Calu3 (cell line): Measurements from ENCODE around the genes CRTAP and LRRFIP2.

DNA sequence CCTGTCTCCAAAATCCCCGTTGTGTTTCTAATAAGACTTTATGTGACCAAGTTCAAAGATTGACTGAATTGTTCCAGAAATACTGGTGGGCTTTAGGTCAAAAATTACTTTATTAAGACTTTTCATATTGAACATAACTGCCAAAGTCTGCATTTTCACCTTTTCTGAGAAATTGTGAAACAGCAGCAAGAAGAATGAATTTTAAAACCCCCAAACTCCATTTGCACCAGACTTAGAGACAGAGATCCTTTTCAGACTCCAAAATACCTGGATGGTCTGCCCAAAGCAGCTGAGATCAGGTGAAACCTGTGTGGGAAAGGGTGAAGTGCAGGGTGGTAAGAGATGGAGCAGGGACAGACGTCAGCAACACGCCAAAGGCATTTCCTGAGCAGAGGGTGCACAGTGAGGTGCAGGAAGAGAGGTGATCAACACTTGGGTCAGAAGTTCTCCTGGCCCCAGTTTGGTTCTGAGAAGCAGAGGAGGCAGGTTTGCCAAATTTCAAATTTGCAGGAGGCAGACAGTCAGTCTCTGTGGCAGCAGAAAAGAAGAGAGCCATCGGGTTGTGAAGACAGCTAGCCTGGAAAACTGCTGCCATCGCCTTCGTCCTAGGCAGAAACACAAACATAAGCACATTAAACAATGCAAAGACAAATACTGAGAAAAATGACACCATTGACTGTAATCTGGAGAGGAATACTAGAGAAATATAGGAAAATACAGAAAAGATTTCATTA lies 9.7 kb downstream of the CCR4 start:
- PRO-cap, result no peak

DNA sequence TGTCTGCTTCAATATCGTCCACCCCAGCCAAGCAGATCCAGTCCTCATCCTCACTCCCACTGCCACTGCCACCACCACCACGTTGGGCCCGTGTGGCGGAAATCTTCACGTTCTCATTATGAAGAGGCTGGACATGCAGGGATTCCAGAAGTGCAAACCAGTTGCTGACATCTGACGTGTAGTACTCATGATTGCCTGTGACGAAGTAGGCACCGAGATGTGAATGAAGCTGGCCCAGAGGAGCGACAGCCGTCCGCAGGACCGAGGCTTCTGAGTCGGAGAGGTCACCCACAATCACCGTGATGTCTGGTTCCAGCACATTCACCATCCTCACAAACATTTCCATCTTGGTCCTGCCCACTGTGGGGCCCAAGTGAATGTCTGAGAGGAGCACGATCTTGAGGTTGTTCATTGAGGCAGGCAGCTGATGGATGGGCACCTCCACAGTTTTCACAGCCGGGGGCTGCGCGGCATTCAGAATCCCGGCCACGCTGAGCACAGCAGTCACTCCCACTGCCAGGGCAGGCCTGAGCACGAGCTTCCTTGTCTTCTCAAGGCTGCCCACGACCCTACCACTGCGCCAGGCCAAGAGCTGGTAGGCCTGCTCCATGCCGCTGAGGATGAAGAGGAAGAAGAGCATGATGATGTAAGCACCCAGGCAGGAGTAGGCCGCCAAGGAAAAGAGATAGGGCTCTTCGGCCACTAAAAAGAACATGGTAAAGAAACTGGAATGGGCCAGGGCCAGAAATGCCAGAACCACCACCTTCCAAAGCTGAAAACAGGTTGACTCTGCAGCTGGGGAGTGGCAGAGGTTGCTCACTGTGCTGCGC lies 3.6 kb downstream of the GLB1 start:
- PRO-cap, result no peak

GRCh38 chr3:33113648-33114313 lies at the start of gene CRTAP:
Gene CRTAP (plus strand): TSS chr3:33114014.
- PRO-cap, result bidirectional peak, plus-strand start at chr3:33114062, minus-strand start at chr3:33113887

- PRO-cap, result no peak
Observed at GRCh38 chr3:33124206-33124787, 10.5 kb downstream of the CRTAP start.

DNA sequence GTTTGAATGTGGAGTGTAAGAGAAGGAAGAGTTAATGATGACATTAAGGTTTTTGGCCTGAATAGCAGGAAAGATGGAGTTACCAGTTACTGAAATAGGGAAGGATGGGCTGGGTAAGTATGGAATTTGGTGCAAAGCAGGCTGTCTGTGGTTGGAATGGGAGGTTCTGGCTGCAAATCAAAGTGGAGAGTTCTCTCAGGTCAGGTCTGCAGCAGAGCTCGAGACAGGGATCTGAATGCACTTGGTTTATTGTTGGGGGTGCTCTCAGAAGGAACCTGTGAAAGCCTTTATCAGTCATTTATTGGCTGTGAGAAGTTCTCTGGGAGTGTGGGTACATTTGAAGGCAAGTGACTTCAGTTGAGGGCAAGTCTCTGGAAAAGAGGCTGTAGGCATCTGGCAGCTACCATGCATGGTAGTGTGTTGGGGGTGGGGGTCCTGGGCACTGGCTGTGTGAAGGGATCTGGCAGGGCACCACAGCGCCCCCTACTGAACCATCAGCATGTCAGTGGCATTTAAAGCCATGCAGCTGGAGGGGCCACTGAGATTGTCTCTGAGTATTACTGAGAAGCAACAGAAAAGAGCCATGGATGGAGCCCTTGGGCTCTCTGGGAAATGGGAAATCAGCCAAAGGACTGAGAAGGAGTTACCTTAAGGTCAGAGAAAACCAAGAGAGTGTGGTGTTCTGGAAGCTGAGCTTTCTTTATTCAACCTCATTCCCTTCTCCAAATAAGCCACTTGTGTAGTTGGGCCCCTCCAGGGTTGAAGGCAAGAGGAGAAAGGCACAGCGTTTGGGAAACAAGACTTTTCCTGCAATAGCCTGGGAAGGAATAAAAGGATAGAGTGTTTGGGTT lies 30.6 kb downstream of the CRTAP start:
- PRO-cap, result no peak

DNA sequence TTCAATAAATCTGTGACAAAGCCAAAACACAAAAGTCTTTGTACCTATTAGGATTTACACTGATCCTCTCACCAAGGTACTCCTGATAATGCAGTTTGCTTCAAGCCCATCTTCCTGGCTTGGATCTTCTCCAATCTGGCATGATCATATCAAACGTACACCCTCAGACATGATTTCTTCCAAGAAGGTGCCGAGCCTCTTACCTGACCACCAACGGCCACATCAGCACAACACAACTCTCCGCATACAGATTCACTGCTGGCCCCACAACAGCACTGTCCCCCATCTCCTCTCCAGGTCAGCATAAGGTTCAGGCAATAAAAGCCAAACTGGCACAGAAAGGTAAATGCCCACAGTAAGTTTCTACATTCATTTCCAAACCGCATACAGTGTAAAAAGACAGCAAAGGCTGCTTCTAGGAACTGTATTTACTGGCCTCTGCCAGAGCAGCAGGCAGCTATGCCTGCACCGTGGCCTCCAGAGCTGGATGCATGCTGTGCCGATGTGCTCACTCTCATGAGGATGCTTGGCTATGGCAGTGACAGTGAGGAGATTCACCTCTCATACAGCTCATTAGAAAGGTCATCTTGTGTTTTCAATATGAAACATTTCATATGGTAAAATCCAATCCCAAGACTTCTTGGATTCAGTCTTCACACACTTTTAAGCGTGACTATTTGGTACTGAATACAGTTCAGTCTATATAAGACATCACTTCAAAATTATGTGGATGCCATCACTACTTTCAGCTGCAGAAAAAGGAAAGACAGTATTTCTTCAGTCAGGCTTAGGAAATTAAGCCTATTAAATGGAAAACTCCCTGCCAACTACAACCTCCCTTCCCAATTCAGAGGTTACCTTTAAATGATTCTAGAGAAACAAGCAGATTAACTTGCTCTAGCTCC lies 50.3 kb downstream of the UBP1 start:
- PRO-cap, result no peak

- PRO-cap, result no peak
Observed at GRCh38 chr3:33584589-33585154, 133.4 kb downstream of the CLASP2 start.

DNA sequence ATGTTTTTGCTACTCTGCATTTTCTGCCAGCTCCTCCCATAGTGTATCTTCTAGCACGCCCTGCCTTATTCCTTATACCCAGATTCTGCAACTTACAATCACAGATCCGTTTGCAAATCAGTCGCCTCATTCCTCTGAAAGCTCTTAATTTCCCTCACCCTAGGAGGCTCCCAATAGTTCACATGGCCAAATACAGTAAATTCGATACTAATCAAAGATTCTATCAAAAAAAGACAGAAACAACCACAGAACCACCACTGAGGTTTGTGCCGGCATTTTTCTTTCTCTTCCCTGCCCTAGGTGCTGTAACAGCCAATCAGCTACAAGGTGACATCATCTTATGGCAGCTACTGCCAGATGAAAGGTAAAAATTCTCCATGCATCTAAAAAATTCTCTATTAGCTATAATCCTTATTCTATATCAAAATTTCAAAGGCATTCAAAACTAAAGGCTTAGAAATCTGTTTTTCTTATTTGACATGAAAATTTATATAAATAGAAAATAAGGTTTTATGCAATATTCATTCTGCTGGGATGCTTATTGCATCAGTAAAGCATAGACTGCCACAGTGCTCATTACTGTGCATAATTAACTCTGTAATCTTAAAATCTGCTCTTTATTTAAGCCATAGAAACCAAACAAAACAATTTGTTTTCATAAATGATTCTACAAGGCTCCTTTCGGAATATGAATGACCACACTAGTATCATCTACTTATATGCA lies 72.7 kb downstream of the CLASP2 start:
- PRO-cap, result no peak

DNA sequence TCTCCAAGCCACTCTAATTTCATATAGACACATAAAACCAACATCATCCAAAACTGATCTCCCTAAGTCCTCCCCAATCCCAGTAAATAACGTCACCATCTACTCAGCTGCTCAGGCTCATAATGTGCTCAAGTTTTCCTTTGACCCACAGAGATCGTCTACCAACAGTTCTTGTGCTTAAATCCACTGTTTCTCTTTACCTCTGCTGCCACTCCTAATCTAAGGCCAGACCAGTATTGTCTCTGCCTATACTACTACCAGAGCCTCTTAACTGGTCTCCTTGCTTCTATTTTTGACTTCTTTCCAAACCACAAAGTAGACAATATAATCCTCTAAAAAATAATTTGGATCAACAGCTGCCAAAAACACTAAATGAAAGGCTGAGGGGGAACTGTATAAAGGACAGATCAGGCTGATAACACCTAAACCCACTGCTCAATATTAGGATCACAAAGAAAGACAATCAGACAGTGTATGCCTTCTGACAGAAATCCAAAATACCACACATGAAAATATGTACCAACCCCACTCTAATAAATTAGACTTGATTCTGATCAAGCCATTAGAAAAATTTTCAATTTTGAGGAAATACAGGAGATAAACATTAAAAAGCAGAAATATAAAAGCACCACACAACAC lies 65.2 kb downstream of the CLASP2 start:
- PRO-cap, result no peak

- PRO-cap, result bidirectional peak, plus-strand start at chr3:33799160, minus-strand start at chr3:33799019
Observed at GRCh38 chr3:33798720-33799599, 530 bp downstream of the PDCD6IP start.

GRCh38 chr3:33816485-33817011 lies 18.1 kb downstream of the PDCD6IP start:
- PRO-cap, result no peak

DNA sequence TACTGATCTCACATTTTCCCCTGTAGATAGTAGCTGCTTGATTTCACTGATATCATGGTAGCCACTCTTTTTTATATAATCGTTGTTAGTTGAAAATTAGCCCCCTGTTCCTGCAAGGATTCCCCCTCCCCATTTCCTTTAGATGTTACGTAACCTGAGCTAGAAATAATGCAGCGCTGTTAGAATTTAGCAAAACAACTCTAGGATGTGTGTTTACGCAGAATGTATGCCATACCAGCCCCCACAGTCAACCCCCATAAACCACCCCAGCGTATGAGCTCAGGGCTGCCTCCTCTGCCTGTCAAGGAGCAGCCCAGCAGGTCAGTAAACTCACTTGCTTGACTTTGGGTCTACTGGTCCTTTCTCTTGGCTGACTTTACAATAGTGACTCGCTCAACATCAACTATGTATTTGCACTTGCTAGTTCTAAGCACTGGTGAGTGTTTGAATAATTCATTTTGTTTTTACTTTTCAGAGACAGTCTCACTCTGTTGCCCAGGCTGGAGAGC lies 79.9 kb downstream of the PDCD6IP start:
- PRO-cap, result no peak

DNA sequence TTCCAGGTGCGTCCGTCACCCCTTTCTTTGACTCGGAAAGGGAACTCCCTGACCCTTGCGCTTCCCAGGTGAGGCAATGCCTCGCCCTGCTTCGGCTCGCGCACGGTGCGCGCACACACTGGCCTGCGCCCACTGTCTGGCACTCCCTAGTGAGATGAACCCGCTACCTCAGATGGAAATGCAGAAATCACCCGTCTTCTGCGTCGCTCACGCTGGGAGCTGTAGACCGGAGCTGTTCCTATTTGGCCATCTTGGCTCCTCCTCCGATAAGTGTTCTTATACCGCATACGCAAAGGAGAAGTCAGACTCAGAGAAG lies 620.4 kb downstream of the PDCD6IP start:
- PRO-cap, result no peak

DNA sequence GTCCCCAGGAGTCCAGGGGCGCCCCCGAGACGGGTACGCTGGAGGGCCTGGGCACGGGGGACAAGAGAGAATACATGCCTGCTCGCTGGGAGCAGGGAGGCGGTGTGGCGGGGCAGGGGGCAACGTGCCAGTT lies 460 bp upstream of the ARPP21 start:
- PRO-cap, result no peak

DNA sequence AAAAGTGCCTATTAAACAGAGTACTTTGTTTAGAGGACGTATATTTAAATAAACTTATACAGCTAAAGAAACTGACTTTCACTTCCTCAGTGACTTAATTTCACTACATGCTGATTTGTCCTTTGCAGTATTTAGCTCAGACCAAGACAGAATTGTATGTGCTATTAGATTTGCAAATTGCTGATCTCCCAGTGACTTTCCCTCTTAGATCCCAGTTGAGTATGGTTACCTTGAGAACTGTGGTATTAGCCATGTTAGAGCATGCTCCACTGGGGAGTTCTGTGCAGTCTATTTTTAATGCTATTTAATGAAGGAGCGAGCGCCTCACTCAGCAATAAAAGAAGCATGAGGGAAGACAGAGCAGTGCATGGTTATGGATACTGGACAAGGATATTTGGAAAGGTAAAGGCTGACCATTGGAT lies 2.7 kb downstream of the ARPP21 start:
- PRO-cap, result no peak

DNA sequence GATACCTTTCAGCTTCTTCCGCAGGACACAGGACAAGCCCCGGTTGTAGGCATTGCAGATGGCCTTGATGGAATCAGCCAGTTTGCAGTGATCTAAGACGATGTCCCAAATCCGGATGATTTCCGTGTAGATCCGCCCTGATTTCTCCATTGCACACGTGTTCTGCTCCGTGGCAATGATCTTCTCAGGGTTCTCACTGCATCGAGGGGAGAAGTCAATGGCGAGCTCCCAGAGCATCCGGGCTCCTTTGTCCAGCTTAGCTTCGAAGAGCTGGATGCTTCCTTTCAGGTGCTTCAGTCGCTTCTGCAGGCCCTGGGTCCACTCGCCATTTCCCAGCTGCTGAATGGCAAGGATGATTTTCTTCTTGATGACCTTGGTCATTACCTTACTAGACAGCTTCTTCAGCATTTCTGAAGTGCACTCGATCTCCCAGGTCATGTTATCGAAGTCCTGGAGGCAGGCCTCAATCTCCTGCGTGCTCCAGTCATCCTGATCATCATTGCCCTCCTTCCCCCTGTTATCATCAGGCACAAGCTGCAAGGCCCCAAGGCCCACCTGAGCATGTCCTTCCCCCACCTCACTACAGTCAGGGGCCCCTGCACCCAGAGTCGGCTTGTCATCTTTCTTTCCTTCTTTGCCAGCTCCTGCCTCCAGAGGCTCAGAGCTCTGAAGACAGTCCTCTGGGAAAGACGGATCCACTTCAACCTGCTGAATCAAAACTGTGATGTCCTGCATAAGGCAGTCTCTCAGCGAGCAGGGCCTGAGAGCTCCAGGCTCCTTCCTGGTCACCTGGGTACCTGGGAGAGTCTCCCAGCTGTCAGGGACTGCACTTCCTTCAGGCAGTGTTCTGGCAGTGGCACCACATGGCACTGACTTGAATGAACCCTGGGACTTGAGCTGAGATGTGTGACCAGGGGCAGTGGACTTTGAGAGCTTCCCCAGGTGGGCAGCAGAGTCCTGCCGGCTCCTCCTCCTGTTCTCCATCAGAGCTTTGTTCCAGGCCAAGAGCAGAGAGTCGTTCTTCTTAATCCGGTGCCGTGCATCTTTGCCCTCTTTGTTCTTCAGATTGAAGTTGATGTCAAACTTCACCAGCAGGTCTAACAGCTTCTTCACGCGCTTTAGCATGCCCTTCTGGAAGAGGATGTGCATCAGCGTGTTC lies 87.7 kb downstream of the TRANK1 start:
- PRO-cap, result no peak

GRCh38 chr3:36905348-36905603 lies 39.6 kb downstream of the TRANK1 start:
- PRO-cap, result no peak

DNA sequence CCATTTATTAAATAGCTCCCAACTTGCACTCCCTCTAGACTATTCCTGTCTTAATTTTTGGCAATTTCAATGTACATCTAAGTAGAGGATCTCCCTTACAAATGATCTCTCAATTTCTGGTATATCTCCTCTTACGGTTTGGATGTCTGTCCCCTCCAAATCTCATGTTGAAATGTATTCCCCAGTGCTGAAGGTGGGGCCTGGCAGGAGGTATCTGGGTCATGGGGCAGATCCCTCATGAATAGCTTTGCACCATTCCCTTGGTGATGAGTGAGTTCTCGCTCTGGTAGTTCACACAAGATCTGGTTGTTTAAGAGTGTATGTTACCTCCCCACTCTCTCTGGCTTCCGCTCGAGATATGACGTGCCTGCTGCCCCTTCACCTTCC lies 67.5 kb downstream of the MLH1 start:
- PRO-cap, result no peak

DNA sequence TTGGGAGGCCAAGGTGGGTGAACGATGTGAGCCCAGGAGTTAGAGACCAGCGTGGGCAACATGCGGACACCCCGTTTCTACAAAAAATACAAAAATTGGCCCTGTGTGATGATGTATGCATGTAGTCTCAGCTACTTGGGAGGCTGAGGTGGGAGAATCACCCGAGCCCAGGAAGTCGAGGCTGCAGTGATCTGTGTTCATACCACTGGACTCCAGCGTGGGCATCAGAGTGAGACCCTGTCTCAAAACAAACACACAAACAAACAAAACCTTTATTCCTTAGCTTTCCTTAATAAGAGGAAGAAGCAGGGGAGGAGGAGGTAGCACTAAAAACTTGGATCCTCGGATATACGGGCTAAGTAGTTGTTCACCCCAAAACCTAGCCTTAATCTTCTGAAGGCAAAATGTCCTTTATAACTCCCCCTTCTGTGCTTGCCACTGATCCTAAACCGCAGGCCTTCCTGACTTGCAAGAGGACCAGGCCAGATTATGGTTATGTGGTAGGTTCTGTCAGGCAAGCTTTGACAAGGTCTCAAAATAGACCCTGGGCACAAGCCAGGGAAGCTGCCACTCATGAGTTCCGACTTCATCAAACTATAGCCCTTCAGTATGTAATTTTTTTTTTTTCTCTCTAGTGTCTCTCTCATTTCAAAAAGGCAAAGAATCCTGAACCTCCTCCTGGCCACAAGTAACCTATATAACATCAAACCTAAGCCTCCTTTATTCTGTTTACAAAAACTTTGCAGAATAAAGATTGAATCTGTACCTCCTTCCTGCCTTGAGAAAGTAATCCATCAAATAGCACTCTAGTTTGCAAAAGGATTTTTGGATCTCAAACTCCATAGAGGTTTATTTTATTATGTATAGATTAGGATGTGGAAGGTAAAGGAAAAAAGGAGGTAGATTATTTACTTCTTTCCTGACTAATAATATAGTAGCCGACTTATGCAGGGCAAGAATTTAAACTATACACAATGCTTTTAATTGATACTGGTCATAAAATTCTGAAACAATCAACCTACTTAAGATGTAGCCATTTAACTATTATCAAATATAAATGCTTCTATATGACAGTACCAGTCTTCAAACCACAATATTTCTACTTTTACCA lies 3.2 kb downstream of the LRRFIP2 start:
- PRO-cap, result no peak

DNA sequence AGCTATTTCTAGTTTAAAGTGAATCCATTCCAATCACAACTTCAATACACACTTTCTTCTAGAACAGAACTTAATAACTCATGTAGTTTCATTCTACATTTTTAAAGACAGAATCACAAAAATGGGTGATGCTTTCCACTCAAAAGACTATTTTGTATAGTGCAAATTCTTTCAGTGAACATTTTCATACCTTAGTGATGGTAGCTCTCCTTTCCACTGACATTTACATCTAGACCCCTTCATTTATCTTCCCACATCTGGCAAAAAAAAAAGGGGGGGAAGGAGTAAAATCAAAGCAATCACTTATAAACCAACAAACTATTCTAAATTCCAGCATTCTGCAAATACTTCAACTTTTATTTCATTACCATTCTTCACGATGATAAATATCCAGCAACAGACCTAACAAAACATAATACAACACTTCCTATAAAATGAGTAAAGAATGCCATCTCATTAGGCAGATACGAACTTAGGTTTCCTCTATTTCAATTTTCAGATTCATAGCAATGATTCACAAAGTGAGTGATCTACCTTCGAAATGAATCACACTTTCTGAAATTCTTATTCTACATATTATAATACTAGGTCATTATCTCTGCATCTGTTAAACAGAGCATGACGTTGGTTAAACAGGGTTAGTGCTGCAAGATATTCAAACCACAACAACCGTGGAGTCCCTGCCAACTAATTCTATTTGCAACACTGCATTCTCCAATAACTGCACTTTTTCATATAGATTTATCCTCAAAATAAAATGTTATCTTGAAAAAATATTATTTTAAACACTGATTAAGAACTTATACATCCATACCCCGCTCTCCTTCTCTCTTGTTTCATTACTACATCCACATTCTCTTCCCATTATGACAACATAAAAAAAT lies at the start of gene LRRFIP2:
Gene LRRFIP2 (minus strand): TSS at position 234 of the 884 bp plus-strand sequence.
- PRO-cap, result no peak